HepG2 (cell line): Measurements from ENCODE around the genes NUPR1, LAT, SPN and MAZ.

GRCh38 chr16:28309703-28310470, 17.6 kb downstream of the SBK1 start:
- RRBS, 2 experiments, result 12 to 14% methylated on average over 5 of the region's 25 CpGs
CAGE:
- cytosol, long polyA minus RNA, result no peak
- cytosol, long polyA plus RNA, result no peak
- long polyA plus RNA, result no peak
- nucleus, long polyA minus RNA, result no peak
- nucleus, long polyA plus RNA, result no peak

GRCh38 chr16:28311993-28312278, 19.6 kb downstream of the SBK1 start:
- RRBS, 2 experiments, result no CpG with 5 or more reads among the region's 12 CpGs
CAGE:
- cytosol, long polyA minus RNA, result no peak
- cytosol, long polyA plus RNA, result no peak
- long polyA plus RNA, result no peak
- nucleus, long polyA minus RNA, result no peak
- nucleus, long polyA plus RNA, result no peak

DNA sequence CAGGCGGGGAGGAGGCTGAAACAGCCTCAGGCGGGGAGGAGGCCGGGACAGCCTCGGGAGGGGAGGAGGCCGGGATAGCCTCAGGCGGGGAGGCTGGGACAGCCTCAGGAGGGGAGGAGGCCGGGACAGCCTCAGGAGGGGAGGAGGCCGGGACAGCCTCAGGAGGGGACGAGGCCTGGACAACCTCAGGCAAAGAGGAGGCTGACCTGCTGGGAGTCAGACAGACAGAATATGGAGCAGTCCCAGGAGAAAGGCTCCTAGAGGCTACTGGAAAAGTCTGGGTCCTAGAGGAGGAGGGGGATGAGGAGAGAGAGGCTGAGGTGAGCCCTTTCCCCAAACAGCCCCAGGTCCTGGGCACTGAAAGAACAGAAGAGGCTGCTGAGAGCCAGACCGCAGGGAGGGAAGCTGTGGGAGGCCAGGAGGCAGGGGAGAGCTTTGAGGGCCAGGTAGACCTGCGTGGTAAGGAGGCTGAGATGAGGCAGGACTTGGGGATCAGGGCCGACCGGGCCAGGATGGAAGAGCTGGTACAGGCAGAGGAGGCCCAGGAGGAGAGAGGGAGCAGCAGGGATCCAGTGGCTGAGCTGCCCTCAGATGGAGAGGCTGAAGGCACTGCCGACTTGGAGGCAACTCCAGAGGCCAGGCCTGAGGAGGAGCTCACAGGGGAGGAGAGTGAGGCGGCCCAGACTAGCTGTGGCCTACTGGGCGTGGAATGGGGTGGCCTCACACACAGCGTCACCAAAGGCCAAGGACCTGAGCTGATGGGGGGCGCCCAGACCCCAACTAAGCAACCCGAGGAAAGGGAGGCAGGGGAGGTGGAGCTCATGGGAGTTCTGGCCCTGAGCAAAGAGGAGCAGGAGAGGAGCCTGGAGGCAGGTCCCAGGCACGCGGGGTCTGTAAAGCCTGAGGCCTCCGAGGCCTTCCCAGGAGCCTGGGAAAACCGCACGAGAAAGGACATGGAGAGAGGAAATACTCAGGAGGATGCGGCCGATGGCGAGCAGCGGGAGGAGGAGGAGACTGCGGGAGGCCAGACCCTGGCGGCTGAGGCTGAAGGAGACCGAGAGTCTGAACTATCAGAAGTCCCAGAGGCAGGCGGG, 1.9 kb downstream of the APOBR start:
- RRBS, 2 experiments, result 31 to 44% methylated on average over 2 of the region's 32 CpGs
CAGE:
- cytosol, long polyA minus RNA, result no peak
- cytosol, long polyA plus RNA, result no peak
- long polyA plus RNA, result no peak
- nucleus, long polyA minus RNA, result no peak
- nucleus, long polyA plus RNA, result no peak

GRCh38 chr16:28536979-28537837, 1.6 kb downstream of the NUPR1 start:
- RRBS, 2 experiments, result no CpG with 5 or more reads among the region's 14 CpGs
CAGE:
- cytosol, long polyA minus RNA, result no peak
- cytosol, long polyA plus RNA, result no peak
- long polyA plus RNA, result no peak
- nucleus, long polyA minus RNA, result no peak
- nucleus, long polyA plus RNA, result no peak

DNA sequence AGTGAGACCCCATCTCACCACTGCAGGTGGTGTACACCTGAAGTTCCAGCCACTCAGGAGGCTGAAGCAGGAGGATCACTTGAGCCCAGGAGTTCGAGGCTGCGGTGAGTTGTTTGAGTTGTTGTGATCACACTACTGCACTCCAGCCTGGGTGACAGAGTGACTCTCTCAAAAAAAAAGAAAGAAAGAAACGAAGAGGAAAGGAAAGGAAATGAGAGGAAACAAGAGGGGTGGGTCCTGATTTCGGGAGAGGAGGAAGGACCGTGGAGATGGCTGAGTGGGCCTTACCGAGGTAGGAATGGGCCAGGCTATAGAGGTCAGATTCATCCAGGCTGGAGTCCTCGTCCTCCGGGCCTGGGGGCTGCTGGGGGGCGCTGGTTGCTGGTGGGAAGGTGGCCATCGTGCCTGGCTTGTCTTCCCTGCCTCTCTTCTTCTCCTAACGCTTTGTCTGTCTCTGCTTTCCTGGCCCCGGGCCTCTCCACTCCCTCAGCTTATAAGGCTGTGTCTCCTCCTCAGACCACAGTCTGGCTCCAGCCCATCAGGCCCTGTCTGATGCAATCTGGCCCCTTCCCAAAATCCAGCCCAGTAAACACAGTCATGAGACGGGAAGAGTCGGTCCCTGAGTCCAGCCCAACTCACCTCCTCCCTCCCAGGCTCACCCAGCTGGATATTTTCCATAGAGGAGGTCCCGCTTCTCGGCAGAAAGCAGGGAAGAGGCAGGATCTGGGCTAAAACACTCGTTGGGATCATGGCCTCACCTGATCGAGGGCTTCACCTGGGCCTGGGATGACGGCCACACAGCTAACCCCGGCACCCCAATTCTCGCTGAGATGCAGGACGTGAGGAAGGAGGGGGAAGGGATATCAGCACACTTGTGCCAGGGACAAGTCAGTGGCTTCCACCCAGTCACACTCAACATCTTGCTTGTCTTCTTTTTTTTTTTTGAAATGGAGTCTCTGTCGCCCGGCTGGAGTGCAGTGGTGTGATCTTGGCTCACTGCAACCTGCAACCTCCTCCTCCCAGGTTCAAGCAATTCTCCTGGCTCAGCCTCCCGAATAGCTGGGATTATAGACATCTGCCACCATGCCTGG, at the start of gene NUPR1:
Gene NUPR1, minus strand, starts transcription at position 467 of the 1,091 bp plus-strand sequence.
- RRBS, 2 experiments, result 0% methylated on average over 2 of the region's 25 CpGs; no CpG with 5 or more reads in 1 of the 2 experiments
CAGE:
- cytosol, long polyA minus RNA, result start-site peak on the minus strand centred at position 458 of the sequence, 24 bp wide, 18 reads
- cytosol, long polyA plus RNA, result start-site peak on the minus strand centred at position 529 of the sequence, 185 bp wide, 3,612 and 5,498 reads in 2 replicates
- long polyA plus RNA, result start-site peak on the minus strand centred at position 553 of the sequence, 260 bp wide, 1,879 and 1,386 reads in 2 replicates
- nucleus, long polyA minus RNA, result no peak
- nucleus, long polyA plus RNA, result start-site peak on the minus strand centred at position 567 of the sequence, 261 bp wide, 2,181 and 2,834 reads in 2 replicates

DNA sequence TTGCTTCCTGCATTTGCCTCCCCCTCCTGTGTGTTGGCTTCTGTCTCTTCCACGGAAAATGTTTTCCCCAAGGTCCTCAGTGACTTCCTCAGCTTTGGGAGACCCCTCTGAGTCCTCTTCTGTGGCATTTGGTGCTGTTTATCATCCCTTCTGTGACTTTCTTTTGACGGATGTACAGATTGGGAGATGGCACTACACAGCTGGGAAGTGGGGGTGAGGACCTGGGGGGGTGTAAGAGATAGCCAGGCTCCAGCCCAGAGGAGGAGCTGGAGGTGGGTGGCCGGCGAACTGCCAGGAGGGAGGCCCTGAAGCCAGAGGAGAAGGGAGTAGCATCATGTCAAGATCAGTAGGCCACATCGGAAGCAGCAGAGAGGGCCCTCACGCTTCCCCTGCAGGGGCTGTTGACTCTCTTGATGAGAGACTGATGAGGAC, 19.3 kb downstream of the SGF29 start:
- RRBS, 2 experiments, result no CpG with 5 or more reads among the region's 6 CpGs
CAGE:
- cytosol, long polyA minus RNA, result no peak
- cytosol, long polyA plus RNA, result no peak
- long polyA plus RNA, result no peak
- nucleus, long polyA minus RNA, result no peak
- nucleus, long polyA plus RNA, result no peak

GRCh38 chr16:28623098-28623821, 13.4 kb upstream of the SULT1A1 start:
- RRBS, 2 experiments, result 89 to 91% methylated on average over 21 of the region's 77 CpGs
CAGE:
- cytosol, long polyA minus RNA, result no peak
- cytosol, long polyA plus RNA, result no peak
- long polyA plus RNA, result no peak
- nucleus, long polyA minus RNA, result no peak
- nucleus, long polyA plus RNA, result no peak

DNA sequence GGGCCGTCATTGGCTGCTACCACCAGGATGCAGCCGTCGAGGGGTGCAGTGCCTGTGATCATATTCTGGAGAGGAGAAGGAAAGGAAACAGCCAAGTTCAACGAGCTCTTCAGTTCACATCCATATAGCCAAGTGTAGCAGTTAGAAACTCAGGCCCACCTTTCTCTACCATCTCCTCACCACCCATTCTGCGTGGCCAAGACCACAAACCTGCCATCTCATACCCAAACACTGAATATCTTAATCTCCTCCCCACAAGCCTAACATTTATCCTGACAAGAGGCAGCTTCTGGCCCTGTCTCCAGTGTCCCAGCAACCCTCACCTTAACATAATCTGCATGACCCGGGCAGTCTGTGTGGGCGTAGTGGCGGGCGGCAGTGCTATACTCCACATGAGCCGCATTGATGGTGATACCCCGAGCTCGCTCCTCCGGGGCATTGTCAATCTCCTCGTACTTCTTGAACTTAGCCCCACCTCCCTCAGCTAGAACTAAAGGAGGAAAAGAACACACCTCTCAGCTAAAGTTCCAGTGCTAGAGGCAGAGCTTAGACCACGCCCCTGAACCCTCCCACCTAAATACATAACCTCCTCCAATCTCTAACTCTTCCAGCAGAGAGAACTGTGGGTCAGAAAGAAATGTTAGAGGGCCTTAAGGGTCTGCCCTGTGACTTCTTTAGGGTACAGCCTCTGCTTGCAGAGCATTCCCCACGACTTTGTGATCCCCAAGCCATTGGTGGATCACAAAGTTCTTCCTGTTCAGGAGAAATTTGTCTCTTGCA, 967 bp downstream of the TUFM start:
- RRBS, 2 experiments, result 82 to 83% methylated on average over 8 of the region's 16 CpGs
CAGE:
- cytosol, long polyA minus RNA, result no peak
- cytosol, long polyA plus RNA, result no peak
- long polyA plus RNA, result no peak
- nucleus, long polyA minus RNA, result no peak
- nucleus, long polyA plus RNA, result no peak

GRCh38 chr16:28869875-28870445, 6.3 kb downstream of the SH2B1 start:
- RRBS, 2 experiments, result no CpG with 5 or more reads among the region's 8 CpGs
CAGE:
- cytosol, long polyA minus RNA, result no peak
- cytosol, long polyA plus RNA, result no peak
- long polyA plus RNA, result no peak
- nucleus, long polyA minus RNA, result no peak
- nucleus, long polyA plus RNA, result no peak

GRCh38 chr16:28954246-28954899, 3.6 kb downstream of the NFATC2IP start:
- RRBS, 2 experiments, result no CpG with 5 or more reads among the region's 7 CpGs
CAGE:
- cytosol, long polyA minus RNA, result no peak
- cytosol, long polyA plus RNA, result no peak
- long polyA plus RNA, result no peak
- nucleus, long polyA minus RNA, result no peak
- nucleus, long polyA plus RNA, result no peak

- RRBS, 2 experiments, result 86 to 93% methylated on average over 6 to 8 of the region's 48 CpGs
CAGE:
- cytosol, long polyA minus RNA, result no peak
- cytosol, long polyA plus RNA, result no peak
- long polyA plus RNA, result no peak
- nucleus, long polyA minus RNA, result no peak
- nucleus, long polyA plus RNA, result no peak
These were observed at the start of gene LAT for GRCh38 chr16:28984215-28985473. Gene LAT (plus strand): TSS chr16:28985052.

DNA sequence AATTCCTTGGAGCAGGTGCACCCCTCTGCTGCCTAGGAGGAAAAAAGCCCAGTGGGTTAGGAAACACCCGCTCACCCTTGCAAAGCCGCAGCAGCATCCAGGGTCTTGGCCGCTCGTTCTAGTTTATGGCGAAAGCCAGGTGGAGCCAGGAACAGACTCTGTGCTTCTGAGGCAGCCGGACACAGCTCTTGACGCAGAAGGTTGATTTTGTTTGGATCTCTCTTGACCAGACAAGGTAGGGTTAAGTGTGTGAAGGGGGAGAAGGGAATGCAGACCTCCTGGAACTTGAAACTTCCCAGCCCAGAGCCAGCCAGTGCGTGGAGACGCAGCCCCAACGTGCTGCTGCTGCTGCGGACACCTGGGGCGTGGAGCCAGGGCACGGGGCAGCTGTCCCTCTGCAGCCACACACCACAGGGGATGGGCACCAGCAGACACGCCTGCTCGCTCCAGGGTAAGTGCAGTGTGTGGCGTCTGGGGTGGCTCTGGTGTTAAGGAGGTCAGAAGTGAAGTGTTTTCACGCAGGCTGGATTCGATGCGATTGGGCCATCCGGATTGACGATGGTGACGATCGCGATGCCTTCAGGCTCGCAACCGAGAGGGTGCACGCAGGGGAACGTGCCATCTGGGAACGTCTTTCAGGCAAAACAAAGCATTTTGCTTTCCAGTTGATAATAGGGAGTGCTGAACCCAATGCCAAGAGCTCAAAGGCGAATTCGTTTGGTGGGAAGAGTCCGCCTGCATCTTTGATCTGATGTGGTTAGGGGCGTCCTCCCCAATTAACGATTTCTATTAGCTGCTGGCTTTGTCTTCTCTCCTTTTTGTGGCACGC, 154.7 kb downstream of the LAT start:
- RRBS, 2 experiments, result no CpG with 5 or more reads among the region's 35 CpGs
CAGE:
- cytosol, long polyA minus RNA, result no peak
- cytosol, long polyA plus RNA, result no peak
- long polyA plus RNA, result no peak
- nucleus, long polyA minus RNA, result no peak
- nucleus, long polyA plus RNA, result no peak

GRCh38 chr16:29153715-29154591, 169.1 kb downstream of the LAT start:
- RRBS, 2 experiments, result no CpG with 5 or more reads among the region's 28 CpGs
CAGE:
- cytosol, long polyA minus RNA, result no peak
- cytosol, long polyA plus RNA, result no peak
- long polyA plus RNA, result no peak
- nucleus, long polyA minus RNA, result no peak
- nucleus, long polyA plus RNA, result no peak

- RRBS, 2 experiments, result no CpG with 5 or more reads among the region's 5 CpGs
CAGE:
- cytosol, long polyA minus RNA, result no peak
- cytosol, long polyA plus RNA, result no peak
- long polyA plus RNA, result no peak
- nucleus, long polyA minus RNA, result no peak
- nucleus, long polyA plus RNA, result no peak
These were observed 22.0 kb upstream of the SPN start for GRCh38 chr16:29641022-29641414.

DNA sequence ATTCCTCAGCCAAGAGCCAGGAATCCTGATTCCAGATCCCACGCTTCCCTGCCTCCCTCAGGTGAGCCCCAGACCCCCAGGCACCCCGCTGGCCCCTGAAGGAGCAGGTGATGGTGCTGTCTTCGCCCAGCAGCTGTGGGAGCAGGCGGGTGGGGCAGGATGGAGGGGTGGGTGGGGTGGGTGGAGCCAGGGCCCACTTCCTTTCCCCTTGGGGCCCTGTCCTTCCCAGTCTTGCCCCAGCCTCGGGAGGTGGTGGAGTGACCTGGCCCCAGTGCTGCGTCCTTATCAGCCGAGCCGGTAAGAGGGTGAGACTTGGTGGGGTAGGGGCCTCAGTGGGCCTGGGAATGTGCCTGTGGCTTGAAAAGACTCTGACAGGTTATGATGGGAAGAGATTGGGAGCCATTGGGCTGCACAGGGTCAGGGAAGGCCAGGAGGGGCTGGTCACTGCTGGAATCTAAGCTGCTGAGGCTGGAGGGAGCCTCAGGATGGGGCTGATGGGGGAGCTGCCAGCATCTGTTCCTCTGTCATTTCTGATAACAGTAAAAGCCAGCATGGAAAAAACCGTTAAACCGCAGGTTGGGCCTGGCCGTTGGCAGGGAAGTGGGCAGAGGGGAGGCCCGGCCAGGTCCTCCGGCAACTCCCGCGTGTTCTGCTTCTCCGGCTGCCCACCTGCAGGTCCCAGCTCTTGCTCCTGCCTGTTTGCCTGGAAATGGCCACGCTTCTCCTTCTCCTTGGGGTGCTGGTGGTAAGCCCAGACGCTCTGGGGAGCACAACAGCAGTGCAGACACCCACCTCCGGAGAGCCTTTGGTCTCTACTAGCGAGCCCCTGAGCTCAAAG, at the start of gene SPN:
Gene SPN, plus strand, starts transcription at position 228 of the 838 bp plus-strand sequence.
- RRBS, 2 experiments, result no CpG with 5 or more reads among the region's 20 CpGs
CAGE:
- cytosol, long polyA minus RNA, result no peak
- cytosol, long polyA plus RNA, result no peak
- long polyA plus RNA, result no peak
- nucleus, long polyA minus RNA, result no peak
- nucleus, long polyA plus RNA, result no peak

- RRBS, 2 experiments, result no CpG with 5 or more reads among the region's 13 CpGs
CAGE:
- cytosol, long polyA minus RNA, result no peak
- cytosol, long polyA plus RNA, result no peak
- long polyA plus RNA, result no peak
- nucleus, long polyA minus RNA, result no peak
- nucleus, long polyA plus RNA, result no peak
These were observed 2.5 kb downstream of the SPN start for GRCh38 chr16:29665431-29666107.

DNA sequence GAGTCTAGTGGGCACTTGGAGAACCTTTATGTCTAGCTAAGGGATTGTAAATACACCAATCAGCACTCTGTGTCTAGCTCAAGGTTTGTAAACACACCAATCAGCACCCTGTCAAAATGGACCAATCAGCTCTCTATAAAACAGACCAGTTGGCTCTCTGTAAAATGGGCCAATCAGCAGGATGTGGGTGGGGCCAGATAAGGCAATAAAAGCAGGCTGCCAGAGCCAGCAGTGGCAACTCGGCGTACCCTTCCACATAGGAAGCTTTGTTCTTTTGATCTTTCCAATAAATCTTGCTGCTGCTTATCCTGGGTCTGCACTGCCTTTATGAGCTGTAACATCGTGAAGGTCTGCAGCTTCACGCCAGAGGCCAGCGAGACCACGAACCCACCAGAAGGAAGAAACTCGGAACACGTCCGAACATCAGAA, 3.0 kb upstream of the C16orf54 start:
- RRBS, 2 experiments, result no CpG with 5 or more reads among the region's 9 CpGs
CAGE:
- cytosol, long polyA minus RNA, result no peak
- cytosol, long polyA plus RNA, result no peak
- long polyA plus RNA, result no peak
- nucleus, long polyA minus RNA, result no peak
- nucleus, long polyA plus RNA, result no peak

GRCh38 chr16:29805601-29806267, 595 bp upstream of the MAZ start:
- RRBS, 2 experiments, result 58% methylated on average over 4 of the region's 79 CpGs; no CpG with 5 or more reads in 1 of the 2 experiments
CAGE:
- cytosol, long polyA minus RNA, result no peak
- cytosol, long polyA plus RNA, result no peak
- long polyA plus RNA, result no peak
- nucleus, long polyA minus RNA, result no peak
- nucleus, long polyA plus RNA, result no peak

GRCh38 chr16:29806268-29807082, at the start of gene MAZ:
Gene MAZ (plus strand): TSS chr16:29806529.
- RRBS, 2 experiments, result 1 to 2% methylated on average over 53 to 62 of the region's 119 CpGs
CAGE:
- cytosol, long polyA minus RNA, result no peak
- cytosol, long polyA plus RNA, result start-site peak on the plus strand at chr16:29806473-29806541, 88 and 143 reads in 2 replicates
- long polyA plus RNA, result no peak
- nucleus, long polyA minus RNA, result no peak
- nucleus, long polyA plus RNA, result no peak

- RRBS, 2 experiments, result 0 to 2% methylated on average over 1 to 2 of the region's 15 CpGs
CAGE:
- cytosol, long polyA minus RNA, result no peak
- cytosol, long polyA plus RNA, result no peak
- long polyA plus RNA, result no peak
- nucleus, long polyA minus RNA, result no peak
- nucleus, long polyA plus RNA, result no peak
These were observed 1.0 kb downstream of the PAGR1 start for GRCh38 chr16:29816969-29817362.